NT2/D1 (cell line): Measurements from ENCODE around the gene TMEM269.

- RRBS, 2 experiments: no CpG with 5 or more reads among the region's 5 CpGs
These were observed 43.2 kb downstream of the HIVEP3 start for GRCh38 chr1:41875484-41875989.

DNA sequence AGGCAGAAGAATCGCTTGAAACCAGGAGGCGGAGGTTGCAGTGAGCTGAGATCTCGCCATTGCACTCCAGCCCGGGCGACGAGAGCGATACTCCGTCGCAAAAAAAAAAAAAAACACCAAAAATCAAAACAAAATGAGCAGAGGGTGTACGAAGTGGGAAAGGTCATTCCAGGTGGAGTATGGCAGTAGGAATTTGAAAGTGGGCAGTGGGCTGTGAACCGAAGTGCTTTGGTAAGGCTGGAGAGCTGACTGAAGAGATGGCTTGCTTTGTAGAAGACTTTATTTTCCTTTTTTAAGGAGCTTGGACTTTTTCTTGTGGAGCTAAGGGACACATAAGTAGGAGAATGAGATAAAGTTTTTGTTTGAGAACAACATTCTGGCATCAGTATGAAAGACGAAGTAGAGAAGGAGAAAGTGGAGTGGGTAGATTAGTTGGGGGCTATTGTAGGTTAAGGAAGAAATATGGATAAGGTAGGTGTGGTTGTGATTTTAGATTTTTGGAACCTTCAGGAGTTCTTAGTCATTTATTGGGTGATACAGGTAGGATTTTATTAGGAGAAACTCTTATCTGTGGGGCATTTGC is 1.6 kb downstream of the PPCS start:
- RRBS, 2 experiments: no CpG with 5 or more reads among the region's 12 CpGs

- RRBS, 2 experiments: no CpG with 5 or more reads among the region's 2 CpGs
These were observed 21.3 kb downstream of the CCDC30 start for GRCh38 chr1:42484484-42484683.

- RRBS, 2 experiments: no CpG with 5 or more reads among the region's 19 CpGs
These were observed 1.2 kb upstream of the YBX1 start for GRCh38 chr1:42680812-42681610.

DNA sequence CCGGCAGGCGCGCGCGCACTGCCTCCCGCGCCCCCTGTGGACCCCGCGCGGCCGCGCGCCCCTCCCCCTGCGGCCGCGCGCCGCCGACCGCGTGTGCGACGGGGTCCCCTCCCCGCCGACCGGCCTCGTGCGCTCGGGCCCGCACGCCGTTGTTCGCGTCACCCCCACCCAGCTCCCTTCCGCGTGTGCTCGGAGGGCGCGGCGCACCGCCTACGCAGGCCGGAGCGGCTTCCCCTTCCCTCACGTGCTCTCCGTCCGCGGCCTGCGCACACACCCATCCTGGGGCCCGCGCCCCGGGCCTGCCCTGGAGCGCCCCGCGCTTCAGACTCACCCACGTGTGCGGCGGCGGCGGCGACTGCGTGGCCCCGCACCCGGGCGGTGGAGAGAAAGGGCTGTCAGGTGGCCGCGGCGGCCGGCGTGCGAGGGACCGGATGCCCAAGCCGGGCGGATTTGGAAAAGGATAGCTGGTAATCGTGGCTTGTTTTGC is 724 bp downstream of the YBX1 start:
- RRBS, 2 experiments: 1 to 2% methylated on average over 39 to 45 of the region's 75 CpGs

GRCh38 chr1:42686419-42687052 is 4.3 kb downstream of the YBX1 start:
- RRBS, 2 experiments: no CpG with 5 or more reads among the region's 5 CpGs

DNA sequence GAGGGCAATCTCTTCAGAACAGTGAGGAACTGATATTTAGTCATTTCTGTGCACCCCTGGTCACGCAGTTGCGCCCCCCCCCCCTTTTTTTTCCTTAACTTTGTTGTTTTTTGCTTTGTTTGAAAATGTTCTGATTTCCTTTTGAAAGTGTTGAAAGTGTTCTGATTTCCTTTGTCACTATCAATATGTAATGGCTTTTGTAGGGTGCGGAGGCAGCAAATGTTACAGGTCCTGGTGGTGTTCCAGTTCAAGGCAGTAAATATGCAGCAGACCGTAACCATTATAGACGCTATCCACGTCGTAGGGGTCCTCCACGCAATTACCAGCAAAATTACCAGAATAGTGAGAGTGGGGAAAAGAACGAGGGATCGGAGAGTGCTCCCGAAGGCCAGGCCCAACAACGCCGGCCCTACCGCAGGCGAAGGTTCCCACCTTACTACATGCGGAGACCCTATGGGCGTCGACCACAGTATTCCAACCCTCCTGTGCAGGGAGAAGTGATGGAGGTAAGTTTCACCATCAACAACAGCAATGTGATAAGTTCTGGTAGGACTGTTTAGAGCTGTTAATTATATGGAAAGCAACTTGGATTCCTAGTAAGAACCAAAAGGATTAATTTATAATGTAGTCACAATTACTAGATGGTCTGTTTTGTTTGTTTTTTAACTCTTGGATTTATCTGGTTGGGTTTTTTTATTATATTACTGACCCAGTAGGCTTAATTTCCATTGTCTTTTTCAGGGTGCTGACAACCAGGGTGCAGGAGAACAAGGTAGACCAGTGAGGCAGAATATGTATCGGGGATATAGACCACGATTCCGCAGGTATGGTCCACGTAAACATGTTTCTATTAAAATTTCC is 14.5 kb downstream of the YBX1 start:
- RRBS, 2 experiments: no CpG with 5 or more reads among the region's 22 CpGs

GRCh38 chr1:42700423-42701180 is 18.4 kb downstream of the YBX1 start:
- RRBS, 2 experiments: no CpG with 5 or more reads among the region's 21 CpGs

GRCh38 chr1:42705303-42705724 is 23.1 kb downstream of the YBX1 start:
- RRBS, 2 experiments: no CpG with 5 or more reads among the region's 2 CpGs

- RRBS, 2 experiments: 94 to 97% methylated on average over 6 of the region's 34 CpGs
These were observed at the start of gene TMEM269 for GRCh38 chr1:42784634-42785171. TMEM269 (plus strand) TSS chr1:42784991.

DNA sequence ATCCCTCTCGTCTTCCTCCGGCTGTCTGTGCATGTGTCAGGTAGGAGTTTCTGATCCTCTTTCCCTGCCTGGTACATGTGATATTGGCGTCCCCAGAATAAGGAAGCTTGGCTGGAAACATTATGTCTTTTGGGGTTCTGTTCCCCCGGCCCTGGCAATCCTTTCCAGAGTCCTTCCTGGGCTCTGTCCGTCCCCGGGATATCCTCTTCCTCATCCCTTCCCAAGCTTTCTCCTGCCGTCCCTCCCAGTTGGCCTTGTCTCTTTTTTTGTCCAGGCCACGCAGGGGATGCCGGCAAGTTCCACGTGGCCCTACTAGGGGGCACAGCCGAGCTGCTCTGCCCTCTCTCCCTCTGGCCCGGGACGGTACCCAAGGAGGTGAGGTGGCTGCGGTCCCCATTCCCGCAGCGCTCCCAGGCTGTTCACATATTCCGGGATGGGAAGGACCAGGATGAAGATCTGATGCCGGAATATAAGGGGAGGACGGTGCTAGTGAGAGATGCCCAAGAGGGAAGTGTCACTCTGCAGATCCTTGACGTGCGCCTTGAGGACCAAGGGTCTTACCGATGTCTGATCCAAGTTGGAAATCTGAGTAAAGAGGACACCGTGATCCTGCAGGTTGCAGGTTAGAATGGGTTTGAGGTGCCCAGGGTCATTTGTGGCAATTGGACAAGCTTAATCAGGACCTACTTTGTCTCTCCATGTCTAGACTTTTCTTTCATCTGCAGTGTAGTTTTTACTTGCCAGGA is 13.5 kb upstream of the SVBP start:
- RRBS, 2 experiments: 94 to 95% methylated on average over 11 to 12 of the region's 23 CpGs

GRCh38 chr1:42934040-42934629 is 24.5 kb downstream of the SLC2A1 start:
- RRBS, 2 experiments: no CpG with 5 or more reads among the region's 6 CpGs

GRCh38 chr1:42945743-42946979 is 12.5 kb downstream of the SLC2A1 start:
- RRBS, 2 experiments: no CpG with 5 or more reads among the region's 12 CpGs

DNA sequence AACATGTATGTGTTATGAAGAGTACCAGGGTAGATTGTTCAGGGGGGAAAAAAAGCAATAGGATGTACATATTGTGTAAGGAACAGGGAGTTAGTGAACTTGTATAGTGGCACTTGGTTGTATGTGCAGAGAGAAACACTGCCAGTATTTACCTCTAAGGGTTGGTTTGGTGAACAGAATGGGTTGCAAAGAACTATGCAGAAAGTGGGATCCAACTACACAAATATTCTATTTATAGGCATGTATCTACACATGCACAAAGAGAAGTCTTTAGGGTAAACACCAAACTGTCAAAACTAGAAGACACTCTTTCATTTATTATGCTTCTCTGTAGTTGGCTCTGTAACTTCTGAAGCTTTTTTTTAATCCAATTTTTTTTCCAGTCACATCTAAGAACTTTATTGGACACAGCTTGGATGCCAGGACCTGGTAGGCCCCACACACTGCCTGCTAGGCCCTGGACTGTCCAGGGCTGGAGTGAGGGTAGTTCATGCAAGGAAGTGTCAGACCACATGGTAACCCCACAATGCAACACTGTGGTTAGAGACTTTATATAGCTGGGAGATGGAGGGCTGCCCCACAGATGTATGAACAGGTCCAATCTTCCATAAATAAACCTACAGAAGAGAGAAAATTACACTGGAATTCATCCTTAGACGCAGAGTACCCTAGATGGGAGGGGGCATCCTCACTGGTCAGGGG is 7.2 kb downstream of the SLC2A1 start:
- RRBS, 2 experiments: no CpG with 5 or more reads among the region's 1 CpG

- RRBS, 2 experiments: no CpG with 5 or more reads among the region's 12 CpGs
These were observed 5.3 kb downstream of the SLC2A1 start for GRCh38 chr1:42953210-42953952.

DNA sequence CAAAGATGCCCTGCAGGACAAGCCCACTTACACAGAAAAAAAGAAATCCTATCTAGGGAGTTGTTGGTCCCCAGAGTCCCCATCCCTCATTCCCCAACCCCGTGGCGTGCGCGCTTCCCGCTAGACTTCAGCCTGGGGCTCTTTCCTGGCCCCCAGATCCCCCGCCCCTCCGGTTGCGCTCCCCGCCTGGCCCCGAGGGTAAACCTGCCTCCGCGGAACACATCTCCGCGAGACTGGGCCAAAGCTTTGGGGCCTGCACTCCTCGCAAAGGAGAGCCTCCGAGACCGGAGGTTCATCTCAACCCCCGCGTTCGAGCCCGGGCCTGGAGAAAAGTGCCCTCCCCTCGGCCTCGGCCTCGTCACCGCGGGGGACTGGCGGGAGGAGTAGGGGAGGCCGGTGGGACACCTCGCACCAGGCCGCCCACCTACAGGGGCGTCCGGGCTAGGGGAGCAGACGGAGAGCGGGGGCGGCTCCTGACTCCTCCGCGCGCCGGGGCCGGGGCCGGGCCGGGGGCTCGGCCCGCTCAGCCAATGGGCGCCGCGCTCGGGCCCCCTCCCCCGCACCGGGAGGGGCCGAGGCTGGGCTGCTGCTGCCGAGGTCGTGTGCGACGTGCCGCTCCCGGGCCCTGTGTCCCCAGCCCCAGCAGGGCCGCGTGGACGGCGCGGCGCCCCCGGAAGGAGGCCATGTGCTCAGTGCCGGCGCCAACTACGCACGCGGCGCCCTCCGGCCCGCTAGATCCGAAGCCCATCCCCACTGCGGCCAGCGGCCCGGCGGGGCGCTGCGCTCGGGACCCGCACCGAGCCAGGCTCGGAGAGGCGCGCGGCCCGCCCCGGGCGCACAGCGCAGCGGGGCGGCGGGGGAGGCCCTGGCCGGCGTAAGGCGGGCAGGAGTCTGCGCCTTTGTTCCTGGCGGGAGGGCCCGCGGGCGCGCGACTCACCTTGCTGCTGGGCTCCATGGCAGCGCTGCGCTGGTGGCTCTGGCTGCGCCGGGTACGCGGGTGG is 671 bp downstream of the SLC2A1 start:
- RRBS, 2 experiments: under 1 to 1% methylated on average over 65 to 78 of the region's 109 CpGs

DNA sequence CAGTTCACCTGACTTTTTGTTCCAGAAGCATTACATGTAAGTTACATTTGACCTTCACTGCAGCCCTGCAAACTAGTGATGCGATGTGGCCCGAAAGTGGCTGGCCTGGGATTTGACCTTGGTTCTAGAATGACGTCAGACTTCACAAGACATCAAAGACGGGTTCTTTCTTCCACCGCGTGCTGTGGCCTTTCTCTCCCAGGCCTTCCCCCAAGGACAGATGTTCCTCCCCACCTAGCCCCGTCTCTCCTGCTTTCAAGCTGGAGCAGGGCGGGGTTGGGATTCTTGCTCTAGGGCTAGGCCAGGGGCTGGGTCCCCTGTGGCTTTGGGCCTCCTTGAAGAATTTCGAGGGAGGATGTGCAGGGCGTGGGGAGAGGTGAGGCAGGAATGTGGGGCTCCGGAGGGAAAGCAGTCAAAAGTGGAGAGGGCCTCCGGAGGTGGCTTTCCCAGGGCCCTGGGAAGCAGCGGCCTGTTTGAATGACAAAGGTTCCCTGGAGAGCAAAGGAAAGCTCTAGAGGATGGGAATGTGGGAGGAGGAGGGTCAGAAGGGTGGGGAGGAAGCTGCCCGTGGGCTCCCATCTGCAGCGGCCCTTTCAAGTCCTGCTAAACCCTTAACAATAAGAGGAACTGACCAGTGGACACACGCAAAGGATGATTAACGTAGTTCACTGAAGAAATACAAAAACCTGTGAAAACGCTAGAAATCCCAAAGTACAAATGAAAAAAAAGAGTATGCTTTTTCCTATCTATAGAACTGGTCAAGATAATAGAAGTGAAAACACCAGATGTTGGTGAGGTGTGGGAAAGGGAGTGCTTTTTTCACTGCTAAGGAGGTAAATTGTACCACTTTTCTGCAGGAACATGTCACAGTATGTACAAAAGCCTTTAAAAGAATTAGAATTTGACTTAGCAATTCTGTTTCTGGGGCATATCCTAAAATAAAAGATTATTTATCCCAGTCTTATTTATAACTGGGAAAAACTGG is 50.0 kb upstream of the SLC2A1 start:
- RRBS, 2 experiments: no CpG with 5 or more reads among the region's 18 CpGs

- RRBS, 2 experiments: no CpG with 5 or more reads among the region's 5 CpGs
These were observed 77.9 kb upstream of the CFAP144 start for GRCh38 chr1:43069672-43070273.

DNA sequence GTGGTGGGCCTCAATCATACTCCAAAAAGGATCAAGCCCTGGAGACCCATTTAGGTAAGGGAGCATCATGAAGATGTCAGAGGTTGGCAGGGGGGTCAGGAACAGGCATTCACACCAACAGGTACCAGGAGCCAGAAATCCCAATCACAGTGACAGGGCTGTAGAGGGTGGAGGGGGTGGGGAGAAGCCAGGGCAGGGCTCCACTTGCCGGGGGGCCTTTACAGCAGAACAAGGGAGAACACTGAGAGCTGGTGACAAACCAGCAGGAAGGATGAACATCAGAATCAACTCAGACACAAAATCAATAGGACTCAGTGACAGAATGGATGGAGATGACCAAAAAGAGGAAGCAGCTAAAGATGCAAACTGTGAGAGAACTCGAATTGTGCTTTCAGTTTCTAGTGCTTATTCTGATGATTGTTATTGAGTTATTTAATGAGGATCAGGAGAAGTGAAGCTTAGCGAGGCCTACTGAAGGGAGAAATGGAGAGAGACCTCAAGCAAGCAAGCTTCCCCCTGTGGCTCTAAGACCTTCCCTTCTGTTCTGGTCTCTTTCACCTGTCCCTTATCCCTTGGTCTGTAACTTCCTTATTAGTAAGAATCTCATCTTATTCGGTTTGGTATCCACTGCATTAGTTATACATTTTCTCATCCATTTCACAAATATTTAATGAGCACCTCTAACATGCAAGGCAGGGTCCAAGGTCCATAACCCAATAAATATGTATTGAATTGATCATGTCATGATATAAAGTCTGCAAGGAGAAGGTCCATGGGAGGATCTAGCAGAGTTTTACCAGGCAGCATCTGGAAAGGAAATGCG is 30.3 kb upstream of the TMEM125 start:
- RRBS, 2 experiments: no CpG with 5 or more reads among the region's 5 CpGs

DNA sequence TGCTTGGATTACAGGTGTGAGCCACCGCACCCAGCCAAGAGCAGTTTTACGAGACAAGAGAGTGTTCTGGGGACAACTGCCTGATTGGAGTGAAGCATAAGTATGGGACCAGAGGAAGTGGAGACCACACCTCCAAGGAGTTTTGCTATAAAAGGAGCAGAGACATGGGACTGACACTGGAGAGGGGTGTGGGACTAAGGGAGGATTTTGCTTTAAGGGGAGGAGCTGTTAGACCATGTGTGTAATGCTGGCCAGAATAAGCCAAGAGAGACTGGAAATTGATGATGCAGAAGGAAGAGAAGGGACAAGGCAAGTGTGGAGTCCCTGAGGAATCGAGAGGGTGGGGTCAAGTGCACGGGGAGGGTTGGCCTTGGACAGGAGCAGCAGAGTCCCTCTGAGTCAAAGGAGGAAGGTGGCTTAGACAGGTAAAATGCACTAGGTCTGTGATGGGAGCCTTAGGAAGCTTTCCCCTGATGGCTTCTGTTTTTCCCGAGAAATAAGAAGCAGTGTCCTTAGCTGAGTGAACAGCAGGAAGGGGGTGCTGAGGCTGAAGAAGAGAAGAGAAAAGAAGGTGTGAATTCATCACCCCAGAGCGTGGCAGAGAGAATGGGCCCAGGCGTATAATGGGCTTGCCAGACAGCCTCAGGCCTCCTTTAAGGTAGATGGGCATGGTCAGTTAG is 5.0 kb upstream of the C1orf210 start:
- RRBS, 2 experiments: no CpG with 5 or more reads among the region's 7 CpGs